A375 (cell line): ENCODE measurements around the genes C20orf141 and TMEM239.

- RAMPAGE, long total RNA, result no peak
These were observed 3.1 kb downstream of the SNRPB start for GRCh38 chr20:2467303-2468048.

GRCh38 chr20:2483743-2484371 is 13.3 kb upstream of the SNRPB start:
- RAMPAGE, long total RNA, result no peak

DNA sequence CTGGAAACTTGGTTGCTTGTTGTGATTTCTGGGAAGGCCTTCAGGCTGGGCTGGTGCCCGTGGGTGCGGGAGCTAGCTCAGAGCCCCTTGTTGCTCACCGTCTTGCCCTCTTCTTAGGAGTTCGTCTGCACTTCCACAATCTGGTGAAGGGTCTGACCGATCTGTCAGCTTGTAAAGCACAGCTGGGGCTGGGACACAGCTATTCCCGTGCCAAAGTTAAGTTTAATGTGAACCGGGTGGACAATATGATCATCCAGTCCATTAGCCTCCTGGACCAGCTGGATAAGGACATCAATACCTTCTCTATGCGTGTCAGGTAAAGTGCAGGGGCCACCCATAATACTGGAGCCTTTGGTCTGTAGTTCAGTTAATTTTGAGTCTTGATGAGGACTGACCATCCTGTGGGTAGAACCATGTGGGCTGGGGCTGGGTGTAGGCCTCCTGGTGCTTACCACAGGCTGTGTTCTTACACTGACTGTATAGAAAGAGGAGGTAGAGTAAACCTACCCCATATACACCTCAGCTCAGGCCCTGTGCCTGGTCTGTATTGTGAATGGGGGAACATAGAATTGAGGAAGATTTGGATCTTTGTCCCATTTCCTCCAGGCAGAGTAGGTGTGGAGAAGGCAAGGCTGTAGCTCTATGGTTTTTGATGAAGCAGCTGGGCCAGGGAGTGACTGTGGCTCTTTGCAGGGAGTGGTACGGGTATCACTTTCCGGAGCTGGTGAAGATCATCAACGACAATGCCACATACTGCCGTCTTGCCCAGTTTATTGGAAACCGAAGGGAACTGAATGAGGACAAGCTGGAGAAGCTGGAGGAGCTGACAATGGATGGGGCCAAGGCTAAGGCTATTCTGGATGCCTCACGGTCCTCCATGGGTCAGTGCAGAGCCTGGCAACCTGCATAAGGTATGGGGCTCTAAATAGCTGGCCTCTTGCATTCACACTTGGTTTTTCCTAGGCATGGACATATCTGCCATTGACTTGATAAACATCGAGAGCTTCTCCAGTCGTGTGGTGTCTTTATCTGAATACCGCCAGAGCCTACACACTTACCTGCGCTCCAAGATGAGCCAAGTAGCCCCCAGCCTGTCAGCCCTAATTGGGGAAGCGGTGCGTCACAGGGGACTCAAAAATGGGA is 2.6 kb downstream of the NOP56 start:
- RAMPAGE, long total RNA, result no peak

DNA sequence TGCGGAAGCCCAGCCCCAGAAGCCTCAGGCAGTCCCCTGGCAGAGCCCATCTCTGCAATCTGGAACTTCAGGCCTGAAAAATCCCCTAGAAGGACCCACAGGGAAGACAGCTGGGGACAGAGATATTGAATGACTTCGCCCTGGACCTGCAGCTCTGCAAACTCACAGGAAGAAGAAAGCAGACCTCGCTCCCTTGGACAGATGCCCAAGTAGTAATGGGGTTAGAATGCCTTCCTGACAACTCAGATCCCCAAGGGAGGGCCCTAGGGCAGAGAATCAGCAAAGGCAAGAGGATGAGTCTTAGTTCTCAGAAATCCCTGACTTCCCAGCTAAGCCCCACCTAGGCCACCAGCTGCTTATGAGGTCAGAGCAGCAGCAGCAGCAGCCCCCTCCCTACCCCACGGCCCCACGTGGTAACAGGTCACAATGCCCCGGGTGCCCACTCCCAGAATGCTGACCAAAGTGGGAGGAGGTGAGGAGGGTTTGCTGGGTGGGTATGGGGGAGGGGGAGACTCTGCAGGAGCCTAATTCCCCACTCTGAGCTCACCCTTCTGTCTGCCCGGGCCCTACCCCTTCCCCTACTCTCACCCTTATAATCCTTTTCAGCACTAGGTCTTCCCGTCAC is at the start of gene C20orf141:
TSS of gene C20orf141 (plus strand) at position 442 of the 625 bp plus-strand sequence.
- RAMPAGE, long total RNA, result no peak

DNA sequence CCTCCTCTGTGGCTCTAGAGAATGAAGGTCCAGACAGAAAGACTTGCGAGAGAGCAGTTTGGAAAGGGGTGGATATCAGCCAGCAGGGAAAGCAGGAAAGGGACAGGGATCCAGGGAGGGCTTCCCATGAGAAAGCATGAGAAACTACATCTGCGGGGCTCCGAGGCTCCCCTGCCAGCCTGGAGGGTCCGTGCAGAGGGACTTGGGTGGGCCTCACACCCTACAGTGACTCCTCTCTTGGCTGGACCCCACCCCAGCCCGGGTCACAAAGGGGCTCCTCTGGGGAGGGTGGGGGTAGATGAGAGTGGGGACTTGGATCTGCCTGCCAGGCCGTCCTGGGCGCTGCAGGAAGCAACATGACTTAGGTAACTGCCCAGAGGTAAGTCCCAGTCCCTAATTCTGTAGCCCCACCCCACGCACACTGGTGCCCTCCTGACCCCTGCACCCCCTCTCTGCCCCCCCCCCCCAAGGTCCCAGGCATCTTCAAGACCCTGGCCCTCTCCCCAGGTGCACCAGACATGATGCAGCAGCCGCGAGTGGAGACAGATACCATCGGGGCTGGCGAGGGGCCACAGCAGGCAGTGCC is at the start of gene TMEM239:
TSS of gene TMEM239 (plus strand) at position 328 of the 586 bp plus-strand sequence.
- RAMPAGE, long total RNA, result no peak

DNA sequence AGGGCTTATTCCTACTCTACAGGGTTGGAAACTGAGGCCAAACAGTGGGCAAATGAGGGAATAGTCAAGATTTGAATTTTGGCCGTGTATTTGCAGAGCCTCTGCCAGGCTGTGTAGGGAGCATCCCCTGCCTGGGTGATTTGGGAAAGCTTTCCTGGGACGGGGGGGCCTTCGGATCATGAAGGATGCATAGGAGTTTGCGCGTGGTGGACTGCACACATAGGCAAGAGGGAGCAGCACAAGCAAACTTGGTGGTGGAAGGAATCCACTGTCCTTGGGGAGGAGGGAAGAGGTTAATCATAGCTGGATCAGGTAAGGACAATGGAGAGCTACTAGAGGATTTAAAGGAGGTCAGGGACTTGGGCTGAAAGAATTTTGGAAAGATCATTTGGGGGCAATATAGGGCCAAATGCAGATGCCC is 2.4 kb downstream of the PTPRA start:
- RAMPAGE, long total RNA, result no peak

- RAMPAGE, long total RNA, result no peak
These were observed 59.4 kb upstream of the GNRH2 start for GRCh38 chr20:2983588-2984918.

- RAMPAGE, long total RNA, result no peak
These were observed 21.0 kb upstream of the GNRH2 start for GRCh38 chr20:3022292-3022987.

GRCh38 chr20:3047407-3048270 is 1.8 kb downstream of the MRPS26 start:
- RAMPAGE, long total RNA, result no peak

DNA sequence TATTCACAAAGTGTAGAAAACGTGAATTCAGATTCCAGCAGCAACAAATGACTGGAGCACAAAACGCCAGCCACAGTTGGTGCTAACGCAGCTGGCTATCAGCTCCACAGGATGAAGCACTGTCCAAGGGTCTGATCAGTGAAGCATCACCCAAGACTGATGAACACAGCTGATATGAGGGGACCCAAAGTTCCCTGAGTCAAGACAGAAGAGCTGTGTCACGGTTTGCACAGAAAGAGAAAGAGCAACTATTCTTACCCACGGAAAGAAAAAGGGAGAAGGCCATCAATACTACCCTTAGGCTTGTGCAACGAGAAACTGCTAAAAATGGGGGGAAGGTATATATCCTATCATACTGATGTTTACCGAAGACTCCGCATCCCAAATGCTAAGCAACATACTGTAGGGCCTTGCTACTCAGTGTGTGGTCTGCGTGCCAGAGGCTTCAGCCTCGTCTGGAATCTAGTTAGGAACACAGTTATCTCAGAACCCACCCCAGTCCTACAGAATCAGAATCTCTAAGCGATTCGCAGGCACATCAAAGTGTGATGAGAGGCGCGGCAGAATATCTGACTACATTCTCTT is 689 bp downstream of the FASTKD5 start:
- RAMPAGE, long total RNA, result no peak

GRCh38 chr20:3174649-3175344 is 1.4 kb upstream of the LZTS3 start:
- RAMPAGE, long total RNA, result no peak

DNA sequence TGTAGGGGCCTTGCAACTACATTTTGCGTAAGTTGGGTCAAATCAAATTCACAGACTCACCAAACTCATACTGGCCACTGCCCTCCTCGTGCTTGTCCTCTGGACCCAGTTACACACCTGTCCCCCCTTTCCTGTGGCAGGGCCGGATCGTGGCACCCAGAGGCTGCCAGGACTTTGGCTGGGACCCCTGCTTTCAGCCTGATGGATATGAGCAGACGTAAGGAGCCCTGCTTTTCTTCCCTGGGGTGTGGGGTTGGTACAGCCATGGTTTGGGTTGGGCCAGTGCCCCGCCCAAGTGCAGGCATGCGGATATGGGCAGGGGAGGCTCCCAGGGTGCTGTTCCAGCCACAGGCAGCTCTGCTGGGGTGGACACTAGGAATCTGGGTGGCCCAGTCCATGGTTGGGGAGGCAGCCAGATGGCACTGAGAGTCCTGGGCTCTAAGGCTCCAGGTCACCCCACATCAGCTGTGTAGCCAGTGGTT is 12.4 kb downstream of the ITPA start:
- RAMPAGE, long total RNA, result no peak

DNA sequence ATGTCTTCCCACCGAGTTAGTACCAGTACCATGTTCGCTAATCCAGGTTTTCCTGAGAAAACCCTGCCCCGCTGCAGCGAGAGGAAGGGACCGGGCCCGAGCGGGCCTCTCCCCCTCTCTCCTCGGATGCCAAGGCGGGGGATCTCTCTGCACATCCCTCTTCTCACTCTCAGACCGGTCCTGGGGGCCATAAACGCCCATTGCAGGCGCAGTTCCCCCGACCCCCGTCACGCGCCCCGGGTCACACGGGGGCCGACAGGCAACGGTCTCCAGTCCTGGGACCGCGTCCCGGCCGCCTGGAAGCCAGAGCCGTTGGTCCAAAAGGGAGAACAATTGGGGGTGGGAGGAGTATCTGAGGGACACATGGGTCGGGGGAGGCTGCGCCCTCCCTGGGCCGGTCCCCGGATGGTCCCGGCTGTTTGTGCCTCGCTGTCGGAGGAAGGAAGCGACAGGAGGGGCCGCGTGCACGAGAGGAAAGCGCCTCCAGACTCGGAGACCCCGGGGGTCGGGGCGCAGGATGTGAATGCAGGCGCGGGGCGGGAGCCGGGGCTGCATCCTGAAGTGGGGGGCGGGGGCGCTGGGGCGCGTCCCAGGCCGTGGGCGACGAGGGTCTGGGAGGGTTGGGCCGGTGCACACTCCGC is 1.0 kb downstream of the SLC4A11 start:
- RAMPAGE, long total RNA, result no peak

DNA sequence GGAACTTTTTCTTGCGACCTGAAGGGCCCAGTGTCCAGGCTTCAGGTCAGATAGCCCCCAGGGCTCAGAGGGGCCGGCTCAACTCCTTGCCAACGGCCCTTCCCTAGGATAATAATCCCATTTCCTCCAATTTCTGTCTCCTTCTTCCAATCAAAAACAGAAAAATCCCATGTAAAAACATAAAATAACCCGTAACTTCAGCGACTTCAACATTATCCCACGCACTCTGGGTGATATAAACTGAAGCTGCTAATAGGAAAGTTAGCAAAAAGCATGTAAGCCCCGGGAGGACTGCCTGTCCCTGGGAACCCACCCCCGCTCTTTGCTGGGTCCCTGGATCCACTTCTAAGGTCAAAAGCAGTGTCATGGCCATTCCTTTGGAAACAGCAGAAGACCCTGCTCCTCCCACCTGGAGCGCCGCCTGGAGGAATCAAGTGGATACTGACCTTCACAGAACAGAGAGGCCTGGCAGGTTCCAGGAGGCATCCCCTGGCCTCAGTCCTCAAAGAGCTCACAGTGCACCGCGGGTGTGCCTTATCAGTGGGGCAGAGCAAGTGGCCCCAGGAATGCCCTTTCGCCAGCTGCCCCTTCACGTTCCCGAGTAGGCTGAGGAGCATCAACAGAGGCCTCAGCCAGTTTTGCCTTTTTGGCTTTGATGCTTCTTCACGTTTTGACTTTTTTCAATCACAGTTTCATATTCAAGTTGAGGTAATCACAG is 11.0 kb upstream of the SLC4A11 start:
- RAMPAGE, long total RNA, result no peak

GRCh38 chr20:3519690-3520598 is 49.1 kb downstream of the ATRN start:
- RAMPAGE, long total RNA, result no peak

DNA sequence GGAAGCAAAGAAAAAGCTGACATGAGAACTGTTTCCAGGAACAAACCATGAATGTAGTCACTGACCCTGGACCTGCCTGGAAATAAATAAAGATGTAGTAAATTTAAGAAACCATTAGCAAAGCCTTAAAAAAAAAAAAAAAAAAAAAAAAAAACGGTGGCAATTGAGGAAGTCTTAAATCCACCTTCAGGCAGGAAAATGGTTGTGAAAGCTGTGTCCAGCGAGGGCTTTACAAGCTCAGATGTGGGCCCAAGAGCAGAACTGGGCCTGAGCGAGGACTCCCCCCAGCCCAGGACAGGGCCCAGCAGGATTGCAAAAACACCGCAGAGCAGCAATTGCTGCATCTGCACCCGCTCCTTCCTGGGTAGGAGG is 10.3 kb downstream of the GFRA4 start:
- RAMPAGE, long total RNA, result no peak

- RAMPAGE, long total RNA, result no peak
These were observed 2.0 kb downstream of the CDC25B start for GRCh38 chr20:3798158-3798494.

GRCh38 chr20:3801143-3802191 is 5.4 kb downstream of the CDC25B start:
- RAMPAGE, long total RNA, result no peak

- RAMPAGE, long total RNA, result no peak
These were observed 37.9 kb downstream of the PANK2 start for GRCh38 chr20:3926803-3927733.

GRCh38 chr20:3931875-3932569 is 42.8 kb downstream of the PANK2 start:
- RAMPAGE, long total RNA, result no peak